Calu3 (cell line): ENCODE data around the genes IFNL2, EID2, LEUTX, FBL and AKT2.

GRCh38 chr19:38852215-38852850 is 2.5 kb upstream of the HNRNPL start:
- PRO-cap: bidirectional peak, plus-strand start at chr19:38852745, minus-strand start at chr19:38852647

GRCh38 chr19:38852851-38853399 is 3.1 kb upstream of the HNRNPL start:
- PRO-cap: bidirectional peak, plus-strand start at chr19:38852973, minus-strand start at chr19:38852981; bidirectional peak, plus-strand start at chr19:38853152, minus-strand start at chr19:38853132; bidirectional peak, plus-strand start at chr19:38853332, minus-strand start at chr19:38853206

DNA sequence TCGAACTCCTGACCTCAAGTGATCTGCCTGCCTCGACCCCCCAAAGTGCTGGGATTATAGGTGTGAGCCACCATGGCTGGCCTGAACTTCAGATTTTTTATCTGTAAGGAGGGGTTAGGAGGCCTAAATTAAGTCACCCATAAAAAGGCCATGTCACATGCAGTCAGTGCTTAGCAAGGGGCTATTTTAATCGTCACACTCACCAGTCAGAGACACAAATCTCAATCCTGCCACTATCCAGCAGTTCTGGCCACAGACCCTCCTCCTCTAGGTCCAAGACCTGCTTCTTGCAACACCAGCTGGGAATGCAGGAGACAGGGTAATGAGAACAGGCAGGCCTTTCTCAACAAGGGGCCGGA is 1.5 kb downstream of the FBXO27 start:
- PRO-cap: no peak

DNA sequence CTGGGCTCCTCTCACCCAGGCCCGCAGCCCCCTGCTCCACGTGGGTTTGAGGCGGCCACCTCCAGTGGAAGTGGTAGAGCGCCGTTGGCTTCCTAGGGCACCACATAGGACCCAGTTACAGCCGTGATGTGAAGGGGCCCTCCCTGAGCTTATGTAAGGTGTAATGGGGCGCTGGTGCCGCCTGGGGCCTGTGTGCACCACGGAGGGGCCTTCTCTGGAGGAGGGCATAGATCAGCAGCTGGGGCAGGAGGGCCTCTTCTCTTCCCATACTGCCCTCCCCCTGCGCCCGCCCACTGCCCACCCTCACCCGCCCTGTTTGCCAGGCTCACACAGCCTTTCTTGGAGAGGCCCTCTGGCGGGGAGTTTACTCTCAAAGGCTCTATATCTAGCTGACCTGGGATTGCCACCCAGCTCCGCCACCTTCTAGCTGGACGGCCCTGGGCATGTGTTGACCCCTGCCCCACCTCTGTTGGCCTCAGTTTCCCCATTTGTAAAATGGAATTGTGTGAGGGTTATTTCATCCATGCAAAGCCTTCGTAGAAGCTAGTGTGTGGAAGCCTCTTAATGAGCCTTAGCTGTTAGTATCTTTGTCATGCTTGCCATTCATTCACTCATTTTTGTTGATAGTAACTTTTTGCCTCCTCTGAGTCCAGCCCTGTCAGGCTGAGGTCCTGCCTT is 20.1 kb downstream of the PAK4 start:
- PRO-cap: no peak

DNA sequence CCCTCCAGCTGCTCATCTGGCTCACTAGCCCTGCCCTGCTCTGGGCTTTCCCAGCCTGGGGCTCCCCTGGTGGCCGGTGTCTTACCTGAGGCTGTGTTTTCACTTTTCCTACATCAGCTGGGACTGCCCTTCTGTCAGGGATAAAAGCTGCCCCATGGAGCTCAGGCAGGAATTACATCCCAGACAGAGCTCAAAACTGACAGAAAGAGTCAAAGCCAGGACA is at the start of gene IFNL2:
Gene IFNL2 (plus strand): TSS at position 168 of the 223 bp plus-strand sequence.
- PRO-cap: no peak

GRCh38 chr19:39348782-39349525 is 6.7 kb downstream of the SAMD4B start:
- PRO-cap: no peak

- PRO-cap: no peak
These were observed 20.2 kb downstream of the SAMD4B start for GRCh38 chr19:39362293-39362987.

GRCh38 chr19:39432914-39433837 is 2.6 kb downstream of the RPS16 start:
- PRO-cap: unidirectional peak, minus-strand start at chr19:39433767

DNA sequence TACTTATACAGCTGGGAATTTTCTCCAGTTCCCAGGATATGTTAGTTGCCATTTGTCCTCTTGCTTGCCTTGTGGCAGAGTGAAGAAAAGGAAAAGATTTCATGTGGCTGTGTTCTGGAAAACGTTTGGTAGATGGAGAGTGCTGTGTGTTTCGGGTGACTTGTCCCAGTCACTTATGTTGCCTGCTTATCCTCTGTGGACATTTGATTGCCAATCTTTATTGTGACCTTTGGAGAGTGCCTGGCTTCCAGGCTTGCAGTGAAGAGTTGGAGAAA is 2.6 kb downstream of the SUPT5H start:
- PRO-cap: no peak

- PRO-cap: no peak
These were observed 864 bp upstream of the DLL3 start for GRCh38 chr19:39497631-39498535.

GRCh38 chr19:39539779-39540523 is at the start of gene EID2:
EID2 (minus strand) TSS chr19:39540161.
- PRO-cap: unidirectional peak, minus-strand start at chr19:39539969; unidirectional peak, minus-strand start at chr19:39540045; unidirectional peak, minus-strand start at chr19:39540119

- PRO-cap: no peak
These were observed at the start of gene LEUTX for GRCh38 chr19:39778559-39779096. LEUTX (plus strand) TSS chr19:39778854.

- PRO-cap: no peak
These were observed 14.4 kb downstream of the LEUTX start for GRCh38 chr19:39792960-39793594.

GRCh38 chr19:39845530-39846605 is at the start of gene FBL:
FBL (minus strand) TSS chr19:39846379.
- PRO-cap: bidirectional peak, plus-strand start at chr19:39846470, minus-strand start at chr19:39846372

DNA sequence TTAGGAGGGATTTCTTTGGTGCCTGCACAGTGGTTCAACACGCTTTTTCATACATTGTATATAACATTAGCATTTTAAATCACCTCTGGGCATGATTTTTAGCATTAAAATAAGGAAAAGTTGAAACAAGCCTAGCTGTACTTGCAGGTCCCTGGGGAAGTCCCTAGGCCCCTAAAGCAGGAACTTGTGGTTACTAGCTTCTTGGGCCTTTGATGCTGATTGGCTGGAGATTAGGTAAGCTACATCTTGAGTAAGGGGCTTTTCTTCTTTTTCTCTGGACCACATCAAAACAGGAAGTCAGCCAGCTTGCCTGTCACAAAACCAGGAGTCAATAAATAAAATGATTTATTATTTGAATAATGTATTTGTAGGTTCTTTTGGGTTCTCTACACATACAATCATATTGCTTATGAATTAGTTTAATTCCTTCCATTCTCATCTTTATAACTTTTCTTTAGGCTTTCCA is 17.5 kb upstream of the PSMC4 start:
- PRO-cap: no peak

DNA sequence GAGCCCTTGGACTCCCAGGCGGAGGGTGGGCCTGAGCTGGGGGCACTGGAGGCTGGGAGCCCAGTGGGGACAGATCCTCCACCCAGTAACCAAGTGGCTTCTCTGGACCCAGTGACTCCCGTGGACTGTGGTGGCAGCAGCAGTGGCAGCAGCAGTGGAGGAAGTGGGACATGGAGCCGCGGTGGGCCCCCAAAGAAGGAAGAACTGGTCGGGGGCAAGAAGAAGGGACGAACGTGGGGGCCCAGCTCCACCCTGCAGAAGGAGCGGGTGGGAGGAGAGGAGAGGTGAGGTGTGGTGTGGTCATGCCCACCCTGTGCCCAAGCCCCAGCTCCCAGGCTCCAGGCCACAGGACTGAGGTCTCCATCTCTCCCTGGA is 5.5 kb downstream of the TTC9B start:
- PRO-cap: no peak

DNA sequence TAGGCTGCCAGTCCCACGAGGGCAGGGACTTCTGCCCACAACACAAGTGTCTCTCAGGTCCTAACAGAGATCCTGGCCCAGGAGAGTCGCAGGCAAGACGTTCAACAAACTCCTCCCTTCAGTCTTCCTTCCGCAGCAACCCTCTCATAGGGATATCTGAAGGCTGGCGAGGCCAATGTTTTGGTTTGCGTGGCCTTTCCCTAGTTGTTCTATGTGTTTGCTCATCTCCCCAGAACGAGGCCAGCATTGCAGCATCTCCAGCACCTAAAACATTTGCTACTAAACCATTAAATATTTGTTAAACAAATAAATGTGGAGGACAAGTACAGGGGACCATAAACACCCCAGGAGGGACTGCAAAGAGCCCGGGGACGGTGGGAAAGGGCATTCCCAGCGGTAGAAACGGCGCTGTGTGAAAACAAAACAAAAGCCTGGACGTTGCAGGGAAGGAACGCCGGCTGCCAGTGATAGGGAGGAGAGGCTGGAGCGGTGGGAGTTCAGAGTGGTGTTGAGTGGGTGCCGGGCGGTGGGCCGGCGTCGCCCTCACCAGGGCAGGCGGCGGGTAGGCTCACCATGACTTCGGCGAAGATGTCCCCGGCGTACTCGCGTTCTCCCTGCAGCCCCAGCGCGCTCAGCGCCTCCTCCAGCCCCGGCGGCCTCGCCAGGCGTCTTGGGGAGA is 547 bp downstream of the CCNP start:
- PRO-cap: no peak

DNA sequence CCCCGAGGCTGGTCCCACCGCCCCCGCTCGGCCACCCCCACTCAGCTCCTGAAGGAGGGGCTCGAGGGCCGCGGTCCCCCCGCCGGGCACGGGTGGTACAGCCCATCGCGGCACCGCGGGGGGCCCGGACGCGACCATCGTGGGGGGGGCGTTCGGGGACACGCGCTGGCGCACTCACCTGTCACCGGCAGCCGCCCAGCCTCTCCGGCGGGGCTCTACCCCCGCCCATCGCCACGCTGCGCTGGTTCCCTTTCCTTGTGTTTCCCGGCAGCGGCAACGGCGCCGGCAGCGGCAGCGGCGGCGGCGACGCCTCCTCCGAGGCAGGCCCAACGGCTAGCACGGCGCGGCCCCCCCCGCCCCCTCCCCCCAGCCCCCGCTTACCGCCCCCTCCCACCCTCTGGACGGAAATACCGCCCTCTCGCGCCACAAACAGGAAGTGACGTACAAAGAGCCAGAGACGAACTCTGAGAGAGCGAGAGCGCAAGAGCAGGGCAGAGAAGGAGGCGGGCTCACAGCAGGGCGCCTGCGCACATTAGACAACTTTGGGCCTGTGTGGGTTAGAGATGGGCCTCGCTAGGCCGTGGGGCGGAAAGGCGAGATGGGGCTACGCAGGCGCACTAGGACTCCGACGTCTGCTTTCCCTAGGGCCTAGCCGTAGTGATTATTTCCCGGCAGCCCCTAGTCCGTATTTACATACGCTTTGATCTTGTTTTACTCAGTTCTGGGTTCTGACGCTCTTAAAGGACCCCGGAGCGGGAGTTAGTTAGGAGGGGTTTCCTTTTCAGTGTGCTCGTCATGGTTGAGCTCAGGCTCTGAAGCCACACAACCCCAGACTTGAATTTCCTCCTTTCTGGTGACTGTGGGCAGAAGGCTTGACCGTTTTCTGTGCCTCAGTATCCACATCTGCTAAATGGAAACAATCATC is at the start of gene AKT2:
Gene AKT2 (minus strand): TSS at position 343 of the 925 bp plus-strand sequence.
- PRO-cap: bidirectional peak, plus-strand start at position 590 of the sequence, minus-strand start at position 340 of the sequence

DNA sequence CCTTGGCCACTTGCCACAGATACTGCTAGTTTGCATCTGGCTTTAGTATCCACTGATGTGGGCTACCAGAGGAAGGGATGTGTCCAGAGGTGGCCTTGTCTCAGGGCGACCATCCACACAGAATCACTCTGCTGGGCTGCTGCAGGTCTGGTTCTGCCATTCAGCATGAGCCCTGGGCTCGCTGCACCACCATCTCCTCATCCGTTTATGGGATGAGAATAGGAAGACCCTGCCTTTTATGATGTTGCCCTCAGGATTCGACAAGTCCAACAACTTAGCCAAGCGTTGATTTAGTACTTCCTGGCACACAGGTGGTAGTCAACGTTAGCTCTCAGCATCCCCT is 31.1 kb upstream of the AKT2 start:
- PRO-cap: no peak

DNA sequence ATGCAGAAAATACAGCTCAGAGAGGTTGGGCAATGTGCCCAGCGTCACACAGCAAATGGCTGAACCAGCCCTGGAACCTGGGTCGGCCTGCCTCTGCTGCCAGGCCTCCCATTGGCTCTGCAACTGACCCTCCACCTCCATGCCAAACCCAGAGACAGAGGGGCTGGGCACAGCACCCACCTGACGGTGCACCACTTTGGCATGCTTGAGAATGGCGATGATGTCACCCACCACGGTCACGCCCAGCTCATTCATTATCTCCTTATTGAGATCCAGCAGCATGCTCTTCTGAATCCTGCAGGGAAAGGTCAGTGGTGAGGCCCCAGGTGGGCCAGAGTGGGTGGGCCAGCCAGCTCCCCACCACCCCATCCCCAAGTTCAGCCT is 12.3 kb downstream of the C19orf47 start:
- PRO-cap: no peak